Neural crest cell (in vitro differentiated cells): Measurements from ENCODE around the gene ASB7.

DNA sequence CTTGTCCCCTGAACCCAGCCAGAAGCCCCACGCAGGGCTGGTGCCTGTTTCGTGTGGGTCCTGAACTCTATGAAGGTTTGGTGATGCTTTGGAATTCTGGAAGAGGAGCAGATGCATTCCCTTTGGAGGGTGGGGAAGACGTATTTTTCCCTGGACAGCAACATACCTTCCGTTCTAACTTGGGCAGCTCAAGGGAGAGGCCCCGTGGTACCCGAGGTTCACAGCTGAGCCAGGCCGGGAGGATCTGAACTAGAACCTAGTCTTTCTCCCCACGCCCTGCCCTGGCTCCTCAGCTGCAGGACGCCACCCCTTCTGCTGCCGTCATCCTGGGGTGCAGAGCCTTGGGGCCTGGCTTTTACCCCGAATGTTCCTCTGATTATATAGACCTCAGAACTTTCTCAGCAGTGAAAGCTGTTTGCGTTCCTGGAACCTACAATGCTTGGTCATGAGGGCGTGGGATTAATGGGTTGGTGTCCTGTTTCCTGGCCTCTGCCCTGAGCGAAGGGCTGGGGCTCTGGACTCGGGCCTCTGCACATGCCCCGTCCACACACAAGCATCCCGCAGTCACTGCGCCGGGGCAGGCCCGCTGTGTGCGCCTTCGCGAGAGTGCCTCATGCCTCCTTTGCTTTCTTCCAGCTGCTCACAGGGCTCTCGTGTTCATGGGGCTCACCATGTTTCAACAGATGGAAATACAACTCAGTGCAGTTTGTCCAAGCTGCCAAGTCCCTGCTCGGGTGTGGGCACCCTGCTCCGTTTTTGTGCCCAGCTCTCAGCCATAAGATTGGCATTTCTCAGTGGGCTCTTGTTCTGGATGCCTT, 20.2 kb downstream of the SYNM start:
- PRO-cap, result no peak

- PRO-cap, result no peak
Observed at GRCh38 chr15:99180189-99180592, 69.2 kb downstream of the TTC23 start.

- PRO-cap, result no peak
Observed at GRCh38 chr15:99401097-99401658, 149.9 kb downstream of the LRRC28 start.

DNA sequence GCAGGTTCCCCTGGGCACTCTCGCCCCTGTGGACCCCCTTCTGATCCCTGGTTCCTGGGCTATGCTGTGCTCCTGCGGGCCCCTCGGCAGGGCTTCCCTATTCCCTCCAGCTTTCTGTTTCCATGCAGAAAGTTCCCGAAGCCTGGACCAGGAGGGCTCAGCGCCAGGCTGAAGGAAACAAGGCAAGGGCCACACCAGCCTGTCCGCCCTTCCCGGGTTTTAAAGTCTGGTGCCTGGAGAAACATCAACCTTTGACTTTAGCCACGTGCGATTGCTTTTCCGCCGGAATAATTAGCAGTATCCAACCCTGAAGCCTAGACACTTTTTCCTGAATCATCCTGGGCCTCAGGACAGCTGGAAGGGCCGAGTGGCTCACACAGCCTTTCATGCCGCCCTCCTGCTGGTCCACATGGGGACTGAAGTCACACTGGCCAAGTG, 128.0 kb upstream of the MEF2A start:
- PRO-cap, result no peak

GRCh38 chr15:99620213-99620555, 54.4 kb downstream of the MEF2A start:
- PRO-cap, result no peak

DNA sequence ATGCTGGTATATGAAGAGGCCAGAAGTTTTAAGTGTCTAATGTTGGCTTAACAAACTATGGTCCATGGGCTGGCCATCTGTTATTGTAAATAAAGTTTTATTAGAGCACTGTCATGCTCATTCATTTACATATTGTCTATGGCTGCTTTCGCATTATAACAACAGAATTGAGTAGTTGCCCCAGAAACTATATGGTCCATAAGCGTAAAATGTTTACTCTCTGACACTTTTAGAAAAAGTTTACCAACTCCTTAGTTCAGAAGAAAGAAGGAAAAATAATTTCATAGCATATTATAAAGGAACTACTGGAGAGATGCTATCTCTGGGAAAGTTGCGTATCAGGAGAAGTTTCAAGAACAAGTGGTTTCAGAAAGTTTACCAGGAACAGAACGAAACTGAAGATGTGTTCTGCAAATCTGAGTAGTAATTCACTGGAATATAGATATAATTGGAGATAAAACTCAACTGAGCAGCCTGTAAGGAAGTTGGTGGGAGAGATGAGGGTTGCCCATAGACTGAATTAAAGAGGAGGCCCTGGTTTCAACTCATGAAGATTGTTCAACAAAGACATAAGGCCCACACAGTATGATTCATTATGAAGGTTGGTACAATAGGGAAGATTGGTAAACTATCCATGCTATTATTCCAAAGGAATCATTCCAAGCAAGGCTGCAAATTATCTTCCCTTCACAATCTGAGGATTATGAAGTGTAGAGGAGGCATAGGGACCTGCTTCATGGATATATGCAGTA, 68.1 kb downstream of the MEF2A start:
- PRO-cap, result no peak

DNA sequence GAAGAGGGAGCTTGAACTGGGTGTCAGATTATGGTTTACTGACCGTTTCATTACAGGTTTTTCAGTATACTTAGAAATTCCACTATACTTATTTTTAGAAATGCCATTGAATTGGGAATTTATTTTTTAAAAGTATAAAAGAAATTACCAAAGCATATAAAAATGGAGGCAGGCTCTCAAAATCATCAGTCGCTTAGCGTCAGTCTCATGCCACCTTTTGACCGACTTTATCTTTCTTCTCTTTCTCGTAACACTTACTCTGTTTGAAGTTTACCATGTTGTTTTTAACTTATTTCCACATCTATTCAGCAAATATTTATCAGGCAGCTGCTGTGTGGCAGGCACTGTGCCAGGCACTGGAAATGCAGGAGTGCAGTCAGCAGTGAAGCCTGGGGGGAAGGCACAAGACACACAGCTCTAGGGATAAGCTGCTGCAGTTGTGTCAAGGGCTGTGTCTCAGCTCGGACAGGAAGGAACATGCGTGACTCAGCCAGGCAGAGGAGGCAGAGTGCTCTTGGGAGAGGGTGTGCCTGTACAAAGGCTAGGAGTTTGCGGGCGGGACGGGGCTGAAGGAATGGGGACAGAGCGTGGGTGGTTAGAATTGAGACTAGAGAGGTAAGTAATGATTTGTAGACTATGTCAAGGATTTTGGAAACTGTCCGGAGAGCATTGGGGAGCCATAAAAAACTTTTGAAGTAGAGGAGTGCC, 24.8 kb downstream of the LYSMD4 start:
- PRO-cap, result no peak

DNA sequence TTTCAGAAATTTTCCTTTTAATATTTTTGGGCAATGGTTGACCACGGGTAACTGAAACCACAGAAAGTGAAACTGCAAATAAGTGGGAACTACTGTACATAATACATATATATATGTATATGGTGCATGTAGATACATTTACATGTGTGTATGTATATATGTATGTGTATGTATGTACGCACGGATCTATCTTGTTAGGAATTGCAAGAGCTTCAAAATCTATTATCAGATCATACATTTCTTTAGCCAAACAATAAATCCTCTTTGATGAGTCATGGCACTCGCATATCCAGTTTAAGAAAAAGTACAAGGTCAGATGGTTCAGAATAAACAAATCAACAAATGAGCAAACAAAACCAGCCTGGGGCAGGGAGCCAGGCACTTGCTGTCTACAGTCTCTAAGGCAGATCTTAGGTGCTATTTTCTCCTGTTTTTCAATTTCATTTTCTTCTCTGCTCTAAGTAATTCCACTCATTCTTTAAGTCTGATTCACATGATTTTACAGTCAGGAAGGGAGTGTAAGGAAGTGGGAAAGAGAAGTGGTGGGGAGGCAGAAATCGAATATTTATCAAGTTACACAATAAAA, 298.9 kb downstream of the ADAMTS17 start:
- PRO-cap, result no peak

DNA sequence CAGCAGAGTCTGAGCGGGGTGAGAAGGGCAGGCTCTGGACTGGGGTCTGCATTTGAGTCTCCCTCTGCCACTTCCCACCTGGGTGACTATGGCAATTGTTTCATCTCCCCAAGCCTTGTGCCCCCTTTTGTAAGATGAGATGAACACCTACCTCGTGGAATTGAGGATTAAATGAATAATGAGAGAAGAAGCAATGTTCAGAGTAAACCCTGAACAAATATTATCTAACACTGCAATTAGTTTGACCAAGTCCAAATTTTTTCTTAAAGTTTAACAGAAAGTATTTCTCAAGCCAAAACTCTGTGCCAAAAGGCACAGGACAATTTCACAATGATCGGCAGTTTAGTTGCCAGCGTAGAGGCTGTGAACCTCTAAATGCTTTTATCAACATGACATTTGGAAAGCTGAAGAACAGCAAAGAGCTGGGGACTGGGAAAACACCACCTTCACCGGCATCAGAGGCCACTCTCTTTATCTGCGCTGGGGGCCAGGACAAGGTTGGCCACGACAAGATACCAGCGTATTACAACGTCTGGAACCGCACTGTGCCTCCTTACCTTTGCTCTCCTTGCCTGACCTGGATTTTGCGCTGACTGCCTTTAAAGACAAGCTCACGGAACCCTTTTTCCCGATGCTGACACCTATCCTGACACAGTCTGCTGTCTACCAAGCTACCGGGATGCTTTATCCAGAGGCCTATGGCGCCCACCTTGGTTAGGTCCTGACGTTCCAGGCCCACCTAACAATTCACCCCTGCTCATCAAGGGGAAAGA, 125.6 kb downstream of the ADAMTS17 start:
- PRO-cap, result no peak

- PRO-cap, result no peak
Observed at GRCh38 chr15:100372655-100373162, 30.9 kb upstream of the ADAMTS17 start.

DNA sequence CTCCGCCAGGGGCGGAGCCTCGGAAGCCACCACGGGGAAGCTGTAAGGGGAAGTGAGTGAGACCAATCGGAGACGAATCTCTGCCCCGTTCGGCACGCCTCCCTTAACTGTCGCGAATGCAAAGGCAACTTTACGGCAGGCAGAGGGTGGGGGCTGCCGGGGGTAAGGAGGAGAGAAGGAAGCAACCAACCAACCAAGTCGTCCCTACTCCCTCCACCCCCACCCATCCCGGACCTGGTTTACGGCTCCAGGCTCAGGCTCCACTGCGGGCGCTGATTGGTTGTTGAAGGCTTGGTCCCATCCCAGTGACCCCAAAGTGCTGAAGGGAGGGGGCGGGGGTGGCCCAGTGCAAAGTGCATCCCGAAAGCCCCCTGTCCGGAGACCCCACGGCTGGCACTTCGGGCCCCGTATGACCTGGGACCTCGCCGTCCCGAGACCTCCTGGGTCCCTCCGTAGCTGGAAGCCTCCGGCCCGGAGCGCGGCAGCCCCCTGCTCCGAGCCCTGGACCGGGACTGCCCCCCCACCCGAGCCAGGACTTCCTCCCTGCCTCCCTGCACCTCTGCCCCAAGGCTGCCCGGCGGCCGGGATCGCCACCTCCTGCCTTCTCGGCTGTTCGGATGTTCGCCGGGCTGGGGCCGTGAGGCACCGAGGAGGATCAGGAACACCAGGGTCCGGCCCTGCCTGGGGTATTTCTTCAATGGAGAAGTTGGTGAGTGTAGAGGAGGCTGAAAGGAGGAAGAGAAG, at the start of gene ASB7:
TSS of gene ASB7 (plus strand) at position 305 of the 744 bp plus-strand sequence.
- PRO-cap, result unidirectional peak, plus-strand start at position 346 of the sequence; bidirectional peak, plus-strand start at position 567 of the sequence, minus-strand start at position 514 of the sequence

DNA sequence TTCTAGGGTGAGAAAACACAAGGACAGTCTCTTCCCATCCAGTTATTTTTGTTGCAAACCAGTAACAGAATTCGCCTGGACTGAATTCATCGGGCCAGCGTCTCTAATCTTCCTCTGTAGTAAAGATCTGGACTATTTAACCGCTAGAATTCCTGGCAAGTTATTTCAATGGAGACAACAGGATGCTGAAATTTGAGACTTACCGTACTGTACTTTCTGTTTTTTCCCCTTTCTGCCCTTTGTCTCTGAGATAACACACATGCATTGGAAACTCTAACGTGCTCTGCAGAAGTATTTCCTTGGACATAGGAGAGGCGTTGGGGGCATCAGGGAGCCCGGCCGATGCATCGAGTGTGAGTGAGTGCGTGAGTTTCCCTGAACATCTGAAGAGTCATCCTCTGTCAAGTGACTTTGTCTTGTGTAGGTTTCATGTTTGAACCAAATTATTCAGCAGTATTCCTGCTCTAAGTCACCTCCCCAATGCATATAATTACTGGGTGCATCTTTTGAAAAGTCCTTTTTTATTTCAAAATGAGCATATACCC, 61.6 kb downstream of the ASB7 start:
- PRO-cap, result no peak

DNA sequence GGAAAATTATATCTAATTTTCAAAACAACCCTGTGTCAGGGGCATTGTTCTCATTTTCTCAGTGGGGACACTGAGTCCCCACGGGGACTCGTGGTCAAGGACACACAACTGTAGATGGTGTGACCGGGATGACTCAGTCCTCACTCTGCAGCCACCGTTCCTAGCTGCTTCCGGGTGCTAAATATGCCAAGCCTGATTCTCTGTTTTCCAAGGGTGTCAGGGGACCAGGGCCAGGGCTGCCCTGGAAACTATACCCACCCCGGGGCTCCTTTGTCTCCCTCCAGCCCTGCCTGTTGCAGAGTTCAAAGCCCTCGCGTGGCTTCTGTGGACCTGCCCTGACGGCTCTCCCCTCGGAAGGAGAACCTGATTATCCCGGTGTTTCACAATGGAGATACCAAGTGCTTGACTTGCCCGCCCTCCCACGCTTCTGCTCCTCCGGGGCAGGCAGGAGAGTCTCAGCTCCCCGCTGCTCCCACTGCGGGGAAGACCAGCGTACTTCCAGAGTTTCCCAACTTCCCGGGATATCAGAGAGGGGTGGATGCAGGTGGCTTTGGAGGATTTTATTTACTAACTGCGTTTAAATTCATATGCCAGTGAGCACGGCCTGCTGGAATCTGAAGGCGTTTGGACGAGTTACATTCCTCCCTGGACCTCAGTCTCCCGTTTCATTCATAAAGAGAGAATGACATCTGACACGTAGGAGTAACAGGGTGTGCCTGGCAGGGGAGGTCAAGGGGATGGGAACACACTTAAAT, 125.0 kb downstream of the ASB7 start:
- PRO-cap, result no peak

- PRO-cap, result no peak
Observed at GRCh38 chr15:100878657-100878945, 1.0 kb upstream of the ALDH1A3 start.

- PRO-cap, result no peak
Observed at GRCh38 chr15:100886716-100887066, 7.1 kb downstream of the ALDH1A3 start.

DNA sequence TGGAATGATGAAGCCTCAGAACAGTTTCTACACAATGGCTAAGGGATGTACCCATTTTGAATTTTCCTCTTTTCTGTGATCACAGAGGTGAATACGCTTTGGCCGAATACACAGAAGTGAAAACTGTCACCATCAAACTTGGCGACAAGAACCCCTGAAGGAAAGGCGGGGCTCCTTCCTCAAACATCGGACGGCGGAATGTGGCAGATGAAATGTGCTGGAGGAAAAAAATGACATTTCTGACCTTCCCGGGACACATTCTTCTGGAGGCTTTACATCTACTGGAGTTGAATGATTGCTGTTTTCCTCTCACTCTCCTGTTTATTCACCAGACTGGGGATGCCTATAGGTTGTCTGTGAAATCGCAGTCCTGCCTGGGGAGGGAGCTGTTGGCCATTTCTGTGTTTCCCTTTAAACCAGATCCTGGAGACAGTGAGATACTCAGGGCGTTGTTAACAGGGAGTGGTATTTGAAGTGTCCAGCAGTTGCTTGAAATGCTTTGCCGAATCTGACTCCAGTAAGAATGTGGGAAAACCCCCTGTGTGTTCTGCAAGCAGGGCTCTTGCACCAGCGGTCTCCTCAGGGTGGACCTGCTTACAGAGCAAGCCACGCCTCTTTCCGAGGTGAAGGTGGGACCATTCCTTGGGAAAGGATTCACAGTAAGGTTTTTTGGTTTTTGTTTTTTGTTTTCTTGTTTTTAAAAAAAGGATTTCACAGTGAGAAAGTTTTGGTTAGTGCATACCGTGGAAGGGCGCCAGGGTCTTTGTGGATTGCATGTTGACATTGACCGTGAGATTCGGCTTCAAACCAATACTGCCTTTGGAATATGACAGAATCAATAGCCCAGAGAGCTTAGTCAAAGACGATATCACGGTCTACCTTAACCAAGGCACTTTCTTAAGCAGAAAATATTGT, 4.3 kb upstream of the LRRK1 start:
- PRO-cap, result no peak

DNA sequence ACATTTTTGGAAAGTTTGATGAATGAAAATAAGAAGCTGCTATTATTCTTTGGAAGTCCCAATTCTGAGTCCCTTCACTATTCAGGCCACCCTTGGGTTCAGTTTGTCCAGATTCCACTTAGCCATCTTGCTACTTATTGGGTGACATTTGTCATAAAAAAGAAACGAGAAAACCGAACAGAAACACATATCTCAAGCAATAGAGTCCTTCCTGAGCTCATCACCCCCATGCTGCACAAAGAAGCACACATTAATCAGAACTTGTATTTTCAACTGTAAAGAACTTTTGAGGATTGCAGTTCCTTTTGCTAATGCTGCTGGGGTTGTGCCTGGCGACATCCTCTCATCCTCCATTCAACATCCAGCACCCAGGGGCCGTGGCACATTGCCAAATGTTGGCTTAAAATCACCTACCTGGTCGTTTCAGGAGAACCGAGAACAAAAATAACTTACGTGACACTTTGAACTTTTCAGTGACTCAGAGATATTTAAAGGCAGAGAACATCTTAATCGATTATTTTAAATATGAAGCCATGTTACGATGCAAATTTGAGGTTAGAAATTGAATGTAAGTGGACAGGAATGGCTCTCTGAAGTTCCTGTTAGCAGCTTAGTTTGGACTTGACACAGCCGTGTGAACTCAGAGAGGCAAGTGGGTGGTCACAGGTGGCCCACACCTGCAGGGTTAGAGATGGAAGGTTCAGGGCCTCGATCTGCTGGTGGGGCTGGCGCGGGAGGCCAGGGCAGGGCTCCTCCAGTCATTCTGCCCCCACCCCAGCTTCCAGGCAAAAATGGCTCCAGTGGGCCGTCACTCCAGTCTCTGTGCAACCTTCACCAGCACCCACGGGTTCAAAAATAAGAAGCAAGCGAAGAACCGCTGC, 12.0 kb downstream of the LRRK1 start:
- PRO-cap, result no peak

DNA sequence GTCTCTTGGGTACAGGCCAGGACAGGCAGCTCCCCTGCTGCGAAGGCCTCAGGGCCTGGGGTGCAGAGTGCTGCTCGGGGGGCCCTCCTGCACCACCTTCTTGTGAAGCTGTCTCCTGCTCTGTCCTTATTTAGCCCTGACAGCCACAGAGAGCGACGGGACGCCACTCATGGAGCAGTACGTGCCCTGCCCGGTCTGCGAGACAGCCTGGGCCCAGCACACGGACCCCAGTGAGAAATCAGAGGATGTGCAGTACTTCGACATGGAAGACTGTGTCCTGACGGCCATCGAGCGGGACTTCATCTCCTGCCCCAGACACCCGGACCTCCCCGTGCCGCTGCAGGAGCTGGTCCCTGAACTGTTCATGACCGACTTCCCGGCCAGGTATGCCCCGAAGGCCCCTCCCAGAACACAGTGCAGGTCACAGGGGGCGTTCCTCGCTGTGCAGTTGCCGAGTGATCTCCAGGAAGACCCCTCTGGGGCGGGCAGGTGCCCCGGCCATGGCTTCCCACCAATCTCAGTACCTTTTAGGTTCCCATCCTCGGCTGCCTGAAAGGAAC, 132.5 kb downstream of the LRRK1 start:
- PRO-cap, result no peak

DNA sequence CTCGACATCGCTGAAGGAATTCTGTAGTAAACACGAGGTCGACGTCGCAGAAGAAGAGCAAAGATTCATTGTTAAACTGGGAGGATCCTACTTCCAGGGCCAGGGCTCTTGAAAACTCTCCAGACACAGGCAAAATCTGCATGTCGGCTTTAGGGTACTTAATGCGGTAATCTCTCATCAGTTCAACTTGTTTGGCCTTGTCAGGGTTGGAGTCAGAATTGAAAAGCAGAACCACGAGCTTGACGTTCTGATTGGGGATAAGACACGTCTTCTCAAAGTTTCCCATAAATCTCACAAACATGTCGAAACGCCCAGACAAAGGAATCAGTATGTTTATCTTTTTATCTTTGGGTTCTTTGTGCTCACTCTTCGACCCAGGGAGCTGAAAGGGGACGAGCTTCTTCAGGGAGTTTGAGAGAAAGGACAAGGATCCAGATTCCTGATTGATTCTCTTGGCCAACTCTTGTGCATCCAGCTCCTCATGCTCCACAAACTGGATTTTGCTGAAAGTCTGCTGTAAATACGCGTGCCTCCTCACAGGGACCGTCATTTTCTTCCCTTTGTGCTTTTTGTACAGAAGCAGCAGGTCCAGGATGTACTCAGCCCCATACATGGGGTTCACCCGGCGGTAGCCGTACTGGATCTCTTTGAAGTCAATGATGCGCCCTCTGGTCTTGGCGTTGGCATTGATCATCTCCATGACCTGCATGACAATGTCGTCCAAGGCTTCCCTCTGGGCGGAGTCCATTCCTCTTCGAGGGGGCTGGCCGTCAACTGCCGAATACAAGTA, 73.8 kb downstream of the CHSY1 start:
- PRO-cap, result no peak

- PRO-cap, result no peak
Observed at GRCh38 chr15:101188601-101189688, 62.9 kb downstream of the CHSY1 start.